SJSA1 (cell line): ENCODE results near the gene EZR.

GRCh38 chr6:157945600-157946573, 35.8 kb upstream of the SYNJ2 start:
- RAMPAGE, long total RNA: no peak

DNA sequence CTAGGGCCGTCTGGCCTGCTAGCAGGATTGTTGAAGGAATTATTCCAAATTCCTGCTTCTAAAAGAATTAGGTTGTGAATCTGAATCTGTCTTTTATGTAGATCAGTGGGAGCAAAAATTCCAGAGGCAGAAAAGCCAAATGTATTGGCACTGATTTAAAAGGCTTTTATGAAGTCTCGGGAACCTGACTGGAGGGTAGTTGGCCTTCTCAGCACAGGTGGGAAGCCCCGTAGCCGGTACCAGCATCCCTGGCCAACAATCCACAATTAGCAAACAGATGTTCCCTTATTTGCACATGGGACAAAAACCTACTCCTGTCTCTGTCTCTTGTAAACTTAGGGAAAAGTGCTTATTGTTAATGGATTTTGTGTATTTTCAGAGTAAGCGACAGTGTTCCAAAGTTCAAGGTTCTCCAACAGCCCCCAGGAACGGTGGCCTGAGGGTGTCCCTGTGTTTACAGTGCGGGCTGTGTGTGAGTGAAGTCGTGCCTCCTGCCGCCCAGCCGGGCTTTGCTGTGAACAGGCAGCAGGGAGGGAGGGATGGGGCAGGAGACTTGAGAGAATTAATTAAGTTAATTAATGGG, 3.7 kb downstream of the SYNJ2 start:
- RAMPAGE, long total RNA: no peak

GRCh38 chr6:158073495-158074124, 91.9 kb downstream of the SYNJ2 start:
- RAMPAGE, long total RNA: no peak

DNA sequence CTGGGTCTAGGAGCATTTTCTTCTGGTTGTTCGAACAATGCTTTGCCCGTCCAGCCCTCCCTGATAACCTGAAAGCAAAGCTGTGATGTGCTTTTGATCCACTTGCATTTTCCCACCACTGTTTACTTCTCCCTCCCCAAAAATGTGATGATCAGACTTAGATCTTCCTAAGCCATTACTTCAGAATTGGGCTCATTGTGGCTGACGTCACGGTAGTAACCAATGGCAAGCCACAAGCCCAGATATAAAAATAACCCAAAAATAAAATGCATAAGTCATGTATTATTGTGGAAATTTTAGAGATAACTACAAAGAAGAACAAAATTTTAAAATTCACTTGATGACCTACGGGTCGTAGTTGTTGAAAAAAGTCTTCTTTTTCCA, 80.6 kb downstream of the SERAC1 start:
- RAMPAGE, long total RNA: no peak

DNA sequence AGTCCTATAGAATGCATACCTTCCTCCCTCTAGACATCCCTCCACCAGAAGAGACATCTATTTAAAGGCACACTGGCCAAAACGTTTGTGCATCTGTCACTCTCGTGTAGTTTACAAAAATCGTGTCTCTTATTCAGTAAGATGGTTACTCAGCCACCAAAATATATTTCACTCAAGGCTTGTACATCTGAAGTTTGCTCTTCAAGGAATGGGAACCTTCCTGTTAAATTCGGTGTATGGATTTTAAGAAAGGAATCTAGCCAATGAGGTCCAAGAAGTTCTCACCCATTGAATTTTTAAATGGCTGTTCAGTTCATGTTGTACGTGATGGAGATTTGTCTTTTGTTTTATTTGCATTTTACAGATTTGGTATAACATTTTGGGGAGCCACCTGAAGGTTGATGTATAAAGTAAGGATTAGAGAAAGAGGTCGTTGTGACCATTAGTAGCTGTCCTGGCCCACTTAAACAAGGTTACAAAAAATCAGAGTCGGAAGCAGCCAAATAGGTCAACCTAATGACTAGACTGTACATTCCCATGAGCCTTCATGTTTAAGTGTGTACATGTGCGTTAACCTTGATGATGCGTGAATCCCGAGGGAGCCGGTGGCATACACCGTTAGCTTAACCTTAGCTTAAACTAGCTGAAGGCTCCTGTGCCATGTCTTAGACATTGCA, 71.5 kb downstream of the SERAC1 start:
- RAMPAGE, long total RNA: no peak

- RAMPAGE, long total RNA: no peak
Observed at GRCh38 chr6:158279490-158280199, 32.6 kb upstream of the TULP4 start.

GRCh38 chr6:158412042-158412484, 99.8 kb downstream of the TULP4 start:
- RAMPAGE, long total RNA: no peak

- RAMPAGE, long total RNA: no peak
Observed at GRCh38 chr6:158500067-158500350, 59.9 kb upstream of the TMEM181 start.

GRCh38 chr6:158536892-158537638, 22.8 kb upstream of the TMEM181 start:
- RAMPAGE, long total RNA: no peak

DNA sequence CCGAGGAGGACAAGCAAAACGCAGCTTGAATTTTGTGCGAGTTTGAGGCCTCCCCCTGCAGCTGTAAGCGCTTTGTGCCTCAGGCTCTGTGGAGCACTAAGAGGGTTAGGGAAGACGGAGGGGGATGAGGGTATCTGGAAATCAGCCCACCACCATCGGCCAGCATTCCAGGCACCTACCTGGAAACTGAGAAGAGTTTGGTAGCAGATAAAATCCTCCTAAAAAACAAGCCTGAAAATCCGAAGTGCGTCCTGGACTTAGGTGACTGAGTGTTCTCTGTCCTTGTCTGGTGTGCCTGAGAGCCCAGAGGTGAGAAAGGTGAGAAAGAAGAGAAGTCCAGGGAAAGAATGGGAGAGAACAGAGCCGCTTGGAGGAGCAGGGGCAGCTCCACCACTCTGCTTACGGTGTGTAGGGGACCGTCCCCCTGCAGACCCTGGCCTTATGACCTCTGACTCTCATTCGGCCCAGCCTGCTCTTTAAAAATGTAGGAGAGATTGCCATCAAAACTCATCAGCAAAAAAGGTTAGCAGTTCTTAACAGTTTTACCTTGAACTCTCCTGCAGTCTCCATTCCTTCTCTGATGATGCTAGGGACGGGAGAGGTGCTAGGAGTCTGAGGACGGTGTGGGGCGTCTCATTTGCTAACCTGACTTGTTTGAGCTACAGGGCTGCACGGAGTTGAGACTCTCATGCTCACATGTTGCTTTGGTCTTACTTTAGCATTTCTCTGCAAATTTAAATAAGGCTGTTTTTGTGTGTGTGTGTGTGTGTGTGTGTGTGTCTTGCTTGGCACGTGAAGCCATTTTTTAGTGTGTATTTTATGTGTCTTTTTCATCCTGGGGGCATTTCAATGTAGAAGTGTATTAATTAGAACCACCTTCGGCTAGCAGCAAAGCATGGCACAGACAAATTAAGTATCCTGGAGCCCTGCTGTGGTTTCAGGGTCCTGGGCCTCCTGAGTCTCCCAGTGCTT, 2.1 kb downstream of the TMEM181 start:
- RAMPAGE, long total RNA: no peak

DNA sequence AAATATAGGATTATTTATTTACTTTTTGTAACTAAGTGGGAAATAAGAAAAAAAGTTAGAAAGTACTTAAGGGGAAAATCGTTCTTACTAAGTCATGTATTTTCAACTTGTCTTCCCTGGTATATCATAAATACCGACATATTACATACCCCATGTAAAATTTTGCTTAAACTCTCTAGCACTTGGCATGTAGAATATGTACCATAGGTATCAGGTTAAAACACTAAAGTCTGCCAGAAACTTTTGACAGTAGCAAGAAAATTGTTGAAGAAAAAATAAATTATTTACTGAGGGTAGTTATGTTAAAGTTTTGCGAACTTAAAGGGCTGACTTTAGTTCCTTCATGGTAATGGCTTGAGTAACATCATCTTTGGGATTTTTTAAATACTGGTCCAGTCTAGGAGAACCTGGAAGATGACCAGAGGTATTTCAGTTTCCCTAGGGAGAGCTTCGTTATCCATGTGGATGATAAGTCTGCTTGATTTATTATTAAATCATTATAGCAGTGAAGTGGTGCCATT, 10.4 kb downstream of the DYNLT1 start:
- RAMPAGE, long total RNA: no peak

GRCh38 chr6:158634630-158635318, 9.8 kb downstream of the DYNLT1 start:
- RAMPAGE, long total RNA: no peak

GRCh38 chr6:158642144-158643174, 2.1 kb downstream of the DYNLT1 start:
- RAMPAGE, long total RNA: no peak

- RAMPAGE, long total RNA: no peak
Observed at GRCh38 chr6:158662732-158663789, 13.2 kb downstream of the SYTL3 start.

DNA sequence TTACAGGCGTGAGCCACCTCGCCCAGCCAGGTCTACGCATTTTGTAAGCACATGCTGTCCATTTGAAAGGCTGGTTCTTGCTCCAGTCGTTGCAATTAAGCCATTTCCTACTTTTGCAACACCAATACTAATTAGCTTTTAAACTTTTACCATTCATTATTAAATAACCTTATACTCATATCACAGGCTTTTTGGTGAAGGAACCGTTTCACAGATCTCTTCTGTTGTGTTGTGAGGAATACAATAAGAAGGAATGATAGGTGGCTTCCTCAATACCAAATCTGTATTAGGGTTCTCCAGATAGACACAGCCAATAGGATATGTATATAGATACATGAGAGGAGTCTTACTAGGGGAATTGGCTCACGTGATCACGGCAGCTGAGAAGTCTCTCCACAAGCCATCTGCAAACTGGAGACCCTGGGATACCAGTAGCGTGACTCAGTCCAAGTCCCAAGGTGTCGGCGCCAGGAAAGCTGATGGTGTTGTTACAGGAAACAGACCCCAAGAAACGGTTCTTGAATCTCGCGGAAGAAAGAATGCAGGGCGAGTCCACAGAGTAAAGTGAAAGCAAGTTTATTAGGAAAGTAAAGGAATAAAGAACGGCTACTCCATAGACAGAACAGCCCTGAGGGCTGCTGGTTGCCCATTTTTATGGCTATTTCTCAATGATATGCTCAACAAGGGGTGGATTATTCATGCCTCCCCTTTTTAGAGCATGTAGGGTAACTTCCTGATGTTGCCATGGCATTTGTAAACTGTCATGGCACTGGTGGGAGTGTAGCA, 61.4 kb downstream of the SYTL3 start:
- RAMPAGE, long total RNA: no peak

DNA sequence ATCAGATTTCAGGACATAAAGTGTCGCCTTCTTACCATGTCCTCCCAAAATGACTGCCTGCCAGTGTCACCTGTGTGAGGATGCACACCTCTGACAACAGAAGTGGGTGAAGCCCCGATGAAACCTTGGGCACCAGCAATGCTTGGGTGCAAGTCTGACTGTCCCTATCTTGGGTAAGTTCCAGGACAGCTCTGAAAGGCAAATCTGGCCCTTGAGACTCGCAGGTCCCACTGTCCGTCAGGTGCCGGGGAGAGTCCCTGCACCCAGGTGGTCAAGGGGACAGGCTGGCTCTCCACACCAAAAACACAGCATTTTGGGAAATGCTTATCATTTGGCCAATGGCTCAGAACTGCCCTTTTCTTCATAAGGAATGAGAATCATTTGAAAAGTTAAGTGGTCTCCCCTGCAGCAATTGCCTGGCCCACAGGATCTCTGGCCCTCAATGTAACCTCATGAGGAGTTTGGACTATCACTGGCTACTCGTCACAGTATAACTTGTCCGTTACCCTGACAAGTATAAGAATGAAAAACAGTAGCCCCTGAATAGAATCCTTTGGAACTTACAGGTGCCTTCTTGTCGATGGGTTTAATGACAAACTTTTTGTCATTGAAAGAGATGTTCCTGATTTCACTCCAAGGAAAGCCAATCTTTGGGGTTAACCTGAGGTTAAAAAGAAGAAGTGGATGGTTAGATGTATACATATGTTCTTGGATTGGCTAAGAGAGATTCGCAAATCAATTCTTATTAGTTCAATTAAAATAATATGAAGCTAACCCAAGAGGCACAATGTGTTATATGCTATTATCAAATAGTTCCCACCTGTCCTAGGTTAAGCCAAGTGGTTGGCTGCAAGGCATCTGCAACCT, 43.1 kb downstream of the EZR start:
- RAMPAGE, long total RNA: no peak

- RAMPAGE, long total RNA: no peak
Observed at GRCh38 chr6:158784430-158785717, 34.3 kb downstream of the EZR start.

DNA sequence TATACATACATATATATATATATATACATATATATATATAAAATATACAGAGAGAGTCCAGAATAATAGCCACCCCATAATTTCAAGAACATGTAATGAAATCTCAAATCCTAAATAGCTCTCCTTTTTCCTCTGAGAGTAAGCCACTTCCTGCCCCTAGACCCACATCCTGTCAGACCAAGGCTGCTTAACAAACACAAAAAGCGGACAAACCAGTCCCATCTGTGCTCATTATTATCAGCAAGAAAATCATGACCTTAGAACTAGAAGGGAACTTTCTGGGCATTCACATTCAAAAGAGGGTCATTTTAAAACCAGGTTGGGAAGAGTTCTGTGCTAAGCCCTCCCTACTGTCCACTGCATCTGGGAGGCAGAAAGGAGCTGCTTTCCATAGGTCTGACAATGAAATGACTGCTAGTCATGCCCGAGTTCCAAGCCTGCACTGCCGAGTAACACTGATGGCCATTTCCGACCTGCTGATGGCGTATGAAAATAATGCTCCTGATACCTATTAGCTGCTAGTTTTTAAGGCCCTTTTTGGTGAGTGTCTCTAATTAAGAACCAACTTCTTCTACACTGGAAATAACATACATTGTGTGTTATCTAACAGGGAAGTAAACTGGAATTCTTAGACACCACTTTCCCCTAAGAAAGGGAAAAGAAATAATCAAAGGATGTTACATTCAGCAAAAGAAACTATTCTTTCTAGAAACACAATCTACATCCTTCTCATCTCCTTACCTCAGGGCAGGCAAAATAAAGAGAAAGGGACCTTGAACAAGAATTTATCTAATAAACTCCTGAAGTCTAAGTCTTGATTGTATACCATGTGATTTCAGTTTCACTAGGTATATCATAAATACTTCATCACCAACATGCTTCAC, 15.3 kb downstream of the EZR start:
- RAMPAGE, long total RNA: no peak

DNA sequence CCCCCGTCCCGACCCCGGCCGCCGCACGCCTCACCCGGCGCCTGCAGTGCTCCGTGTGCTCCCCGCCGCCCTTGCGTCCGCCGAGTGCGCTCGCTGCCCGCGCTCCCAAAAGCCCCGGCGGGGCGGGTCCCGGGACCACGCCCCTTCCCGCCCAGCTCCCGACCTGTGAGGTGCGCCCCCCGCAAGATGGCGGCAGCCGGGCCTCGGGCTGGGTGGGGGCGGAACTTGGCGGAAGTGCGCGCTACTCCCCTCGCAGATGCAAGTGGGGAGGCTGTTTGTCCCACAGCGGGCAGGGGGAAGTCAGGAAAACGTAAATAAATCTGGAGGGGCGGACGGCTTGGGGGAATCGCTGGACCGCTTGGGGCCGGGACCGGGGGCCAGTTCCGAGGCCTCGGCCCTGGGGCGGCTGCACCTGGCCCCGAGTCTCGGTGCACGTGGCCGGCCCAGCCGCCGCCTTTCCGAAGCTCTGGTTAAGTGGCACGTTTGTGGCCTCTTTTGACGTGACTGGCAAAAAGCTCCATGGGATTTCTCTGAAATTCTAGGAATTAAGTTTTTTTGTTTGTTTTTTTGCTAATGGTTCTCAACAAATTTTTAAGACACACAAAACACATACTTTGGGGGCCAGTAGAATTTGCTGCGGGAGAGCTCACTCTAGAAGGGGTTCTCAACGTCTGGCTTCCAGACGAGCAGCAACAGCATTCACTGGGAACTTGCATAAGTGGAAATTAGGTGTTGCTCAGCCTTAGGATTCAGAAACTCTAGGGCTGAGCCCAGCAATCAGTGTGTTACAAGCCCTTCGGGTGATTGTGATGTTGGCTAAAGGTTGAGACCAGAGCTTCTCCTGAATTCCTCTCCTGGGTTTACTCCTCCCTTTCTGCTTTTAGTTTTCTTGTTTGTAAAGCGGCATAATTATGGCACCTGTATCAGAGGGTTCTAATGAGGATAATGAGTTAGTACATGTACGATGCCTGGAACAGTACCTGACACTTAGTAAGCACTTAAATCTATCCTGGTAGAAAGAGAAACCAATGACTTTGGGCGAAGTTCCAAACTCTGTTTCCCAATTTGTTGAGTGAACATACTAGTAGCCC, at the start of gene EZR:
Gene EZR (minus strand): TSS at position 86 of the 1,091 bp plus-strand sequence.
- RAMPAGE, long total RNA: no peak

- RAMPAGE, long total RNA: no peak
Observed at GRCh38 chr6:158854243-158855177, 35.3 kb upstream of the EZR start.